GM12891 (cell line): ENCODE data around the gene VPS37B.

DNA sequence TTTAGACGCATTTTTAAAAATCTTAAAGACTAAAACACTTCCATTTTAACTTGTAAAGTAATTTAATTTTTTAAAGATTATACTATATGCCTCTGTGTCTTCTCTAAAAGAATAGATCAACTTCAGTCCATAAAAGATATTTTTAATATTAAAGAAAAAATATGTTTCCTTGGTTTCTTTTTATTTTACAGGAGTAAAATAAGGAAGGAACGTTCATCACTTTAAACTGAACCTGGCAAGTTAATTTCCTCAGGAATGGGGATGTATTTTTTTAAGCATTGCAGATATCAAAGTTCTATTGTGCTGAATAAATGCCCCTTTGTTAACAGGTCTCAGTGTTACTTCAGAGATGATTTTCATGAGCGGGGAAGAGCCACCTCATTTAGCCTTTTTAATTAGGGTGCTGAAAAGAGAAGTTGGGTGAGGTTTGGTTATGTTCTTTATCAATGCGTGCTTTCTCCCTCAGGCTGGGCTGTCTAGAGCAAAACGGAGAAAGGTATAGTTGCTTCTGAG lies 8.1 kb upstream of the HIP1R start:
- RRBS, result no CpG with 5 or more reads among the region's 5 CpGs

DNA sequence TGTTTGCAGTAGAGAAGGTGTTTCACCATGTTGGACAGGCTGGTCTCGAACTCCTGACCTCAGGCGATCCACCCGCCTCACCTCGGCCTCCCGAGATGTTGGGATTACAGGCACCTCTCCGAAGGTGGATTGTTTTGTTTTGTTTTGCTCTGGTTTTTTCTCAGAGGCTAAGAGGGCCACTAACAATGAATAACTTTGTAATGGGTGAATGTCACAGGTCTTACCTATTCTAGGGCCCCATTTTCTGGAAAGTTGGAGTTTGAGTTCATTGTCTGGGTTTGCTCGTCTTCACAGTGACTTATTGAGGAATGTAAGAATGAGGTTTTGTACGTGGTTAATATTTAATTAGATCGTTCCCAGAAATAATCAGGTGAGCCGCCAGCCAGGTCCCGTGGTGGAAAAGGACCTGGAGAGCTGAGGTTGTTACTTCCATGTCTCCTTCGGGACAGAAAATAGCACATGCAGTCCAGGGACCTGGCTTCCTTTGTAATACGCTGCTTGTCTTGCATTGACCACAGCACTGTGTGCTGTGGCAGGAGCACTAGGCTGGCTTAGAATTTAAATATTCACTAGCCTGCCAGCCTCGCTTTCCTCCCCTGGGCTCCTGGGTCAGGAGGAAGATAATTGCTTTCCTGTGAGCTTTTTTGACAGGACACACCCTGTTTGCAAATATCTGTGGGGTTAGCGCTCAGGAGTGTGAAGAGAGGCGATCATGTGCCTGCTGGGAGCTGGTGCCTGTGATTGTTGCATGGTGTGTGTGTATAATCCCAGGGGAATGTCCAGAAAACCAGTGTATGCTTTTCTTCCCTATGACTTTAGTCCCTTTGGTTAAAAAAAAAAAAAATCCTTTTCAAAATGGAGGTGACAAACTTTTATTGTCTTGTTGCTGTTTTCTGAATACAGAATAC lies 2.5 kb downstream of the HIP1R start:
- RRBS, result no CpG with 5 or more reads among the region's 16 CpGs

- RRBS, result no CpG with 5 or more reads among the region's 28 CpGs
Measured at GRCh38 chr12:122841504-122842604, 6.6 kb downstream of the HIP1R start.

GRCh38 chr12:122849374-122850224 lies 14.3 kb downstream of the HIP1R start:
- RRBS, result 87% methylated on average over 5 of the region's 32 CpGs

DNA sequence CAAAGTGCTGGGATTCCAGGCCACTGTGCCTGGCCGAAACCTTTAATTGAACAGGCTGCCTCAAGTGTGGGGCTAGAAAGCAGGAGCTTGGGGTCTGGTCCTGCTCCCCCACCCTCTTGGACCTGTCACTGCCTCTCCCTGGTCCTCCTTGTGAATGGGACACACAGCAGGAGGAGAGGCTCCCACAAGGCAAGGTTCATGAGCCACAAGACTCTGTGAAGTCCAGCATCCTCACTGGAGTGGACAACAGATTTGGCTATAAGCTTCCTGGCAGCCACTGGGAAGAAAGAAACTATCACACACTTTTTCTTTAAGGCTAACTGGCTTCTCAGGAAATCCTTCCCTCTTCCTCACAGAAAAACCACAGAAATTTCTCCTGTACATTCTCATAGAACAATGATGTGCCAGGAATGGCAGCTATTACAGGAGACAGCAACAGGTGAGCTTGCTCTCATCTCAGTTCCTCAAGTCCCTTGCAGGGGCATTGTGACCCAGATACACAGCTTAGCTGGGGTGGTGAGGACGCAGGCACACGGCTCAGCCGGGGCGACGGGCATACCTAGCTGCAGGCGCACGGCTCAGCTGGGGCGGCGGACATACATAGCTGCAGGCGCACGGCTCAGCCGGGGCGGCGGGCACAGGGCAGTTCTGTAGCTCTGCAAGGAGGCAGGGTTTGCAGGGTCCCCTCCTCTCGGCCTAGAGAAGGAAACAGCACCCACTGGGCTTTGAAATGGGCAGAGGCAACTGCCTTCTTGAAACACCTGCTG lies 29.1 kb downstream of the HIP1R start:
- RRBS, result 97% methylated on average over 9 of the region's 16 CpGs

DNA sequence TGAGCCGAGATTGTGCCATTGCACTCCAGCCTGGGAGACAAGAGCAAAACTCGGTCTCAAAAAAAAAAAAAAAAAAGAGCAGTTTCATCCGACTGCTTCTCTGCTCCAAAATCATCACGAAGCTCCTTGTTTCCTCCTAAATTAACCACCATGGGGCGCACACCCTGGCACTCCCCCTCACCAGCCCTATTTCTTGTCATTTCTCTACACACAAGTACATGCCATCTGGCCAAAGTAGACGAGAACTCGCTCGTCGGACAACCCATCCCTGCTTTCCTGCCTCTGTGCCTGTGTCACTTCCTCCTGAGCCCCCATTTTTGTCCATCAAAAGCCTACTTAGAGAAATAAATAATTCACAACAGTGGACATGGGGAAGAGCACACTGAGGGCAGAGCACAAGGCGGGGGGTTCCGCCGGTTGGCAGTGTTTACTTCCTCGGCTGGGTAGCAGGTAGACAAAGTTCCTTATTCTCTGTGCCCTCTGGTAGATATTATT lies 6.2 kb downstream of the VPS37B start:
- RRBS, result no CpG with 5 or more reads among the region's 13 CpGs

- RRBS, result no CpG with 5 or more reads among the region's 7 CpGs
Measured at GRCh38 chr12:122893362-122894109, 2.4 kb downstream of the VPS37B start.

DNA sequence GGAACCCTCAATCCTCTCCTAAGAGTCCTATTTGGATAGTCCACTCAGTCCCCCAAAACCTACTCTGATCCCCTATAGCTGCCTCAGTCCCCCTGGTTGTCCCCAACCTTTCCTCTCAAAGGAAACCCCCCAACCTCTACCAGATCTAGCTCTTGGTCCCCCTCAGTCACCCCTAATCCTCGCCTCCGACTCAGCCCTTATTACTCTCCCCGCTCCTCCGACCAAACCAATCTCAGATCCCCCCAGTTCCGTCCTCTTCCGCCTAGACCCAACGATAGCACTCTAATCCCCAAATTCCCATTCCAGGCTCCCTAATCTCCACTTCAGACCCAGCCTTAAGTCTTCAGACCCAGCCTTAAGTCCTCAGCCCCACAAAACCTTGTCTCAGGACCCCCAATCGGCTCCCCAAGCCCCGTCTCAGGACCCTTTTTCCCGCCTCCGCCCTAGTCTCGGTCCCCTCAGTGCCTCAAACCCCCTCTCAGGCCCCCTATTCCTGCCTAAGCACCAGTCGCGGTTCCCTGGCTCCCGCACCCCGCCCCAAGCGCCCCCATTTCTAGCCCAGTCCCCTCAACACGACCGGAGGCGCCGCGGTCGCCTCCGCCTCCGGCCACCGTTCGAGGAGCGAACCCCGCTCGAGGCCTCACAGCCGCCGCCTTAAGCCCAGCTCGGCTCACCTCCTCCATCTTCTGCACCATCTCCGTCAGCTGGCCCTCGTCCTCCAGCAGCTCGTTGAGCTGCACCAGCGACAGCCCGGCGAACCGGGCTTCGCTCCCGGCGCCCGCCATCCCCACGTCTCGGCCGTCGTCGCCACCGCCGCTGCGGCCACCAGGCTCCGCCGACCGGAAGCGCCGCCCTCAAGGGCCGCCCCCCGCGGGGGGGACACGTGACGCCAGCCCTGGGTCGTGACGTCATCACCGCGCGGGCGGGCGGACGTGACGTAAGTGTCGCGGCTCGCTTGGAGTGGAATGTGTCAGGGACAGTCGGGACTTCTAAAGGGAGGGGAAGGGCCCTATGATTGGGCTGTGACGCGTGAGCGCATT lies at the start of gene VPS37B:
Gene VPS37B, minus strand, starts transcription at position 847 of the 1,040 bp plus-strand sequence.
- RRBS, result 2% methylated on average over 14 of the region's 78 CpGs

DNA sequence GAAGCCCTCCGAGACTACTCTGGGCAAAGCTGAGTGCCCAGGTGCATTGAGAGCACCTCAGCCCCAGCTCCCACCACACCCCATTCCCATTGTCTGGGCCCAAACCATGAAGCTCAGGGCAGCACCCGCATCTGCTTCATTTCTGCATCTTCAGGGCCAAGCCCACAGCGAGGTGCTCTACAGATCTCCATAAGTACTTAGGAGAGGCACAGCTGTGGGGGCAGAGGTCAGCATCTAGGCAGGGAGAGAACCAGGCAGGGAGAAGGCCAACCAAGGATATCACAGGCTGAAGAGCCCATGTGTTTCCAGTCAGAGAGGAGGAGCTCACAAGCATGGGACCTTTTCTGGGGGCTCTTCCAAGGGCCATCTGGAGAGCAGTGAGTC lies 78.4 kb downstream of the ARL6IP4 start:
- RRBS, result no CpG with 5 or more reads among the region's 3 CpGs

GRCh38 chr12:123071020-123071859 lies 79.7 kb downstream of the PITPNM2 start:
- RRBS, result 13% methylated on average over 1 of the region's 16 CpGs

GRCh38 chr12:123094601-123095102 lies 56.2 kb downstream of the PITPNM2 start:
- RRBS, result no CpG with 5 or more reads among the region's 13 CpGs

DNA sequence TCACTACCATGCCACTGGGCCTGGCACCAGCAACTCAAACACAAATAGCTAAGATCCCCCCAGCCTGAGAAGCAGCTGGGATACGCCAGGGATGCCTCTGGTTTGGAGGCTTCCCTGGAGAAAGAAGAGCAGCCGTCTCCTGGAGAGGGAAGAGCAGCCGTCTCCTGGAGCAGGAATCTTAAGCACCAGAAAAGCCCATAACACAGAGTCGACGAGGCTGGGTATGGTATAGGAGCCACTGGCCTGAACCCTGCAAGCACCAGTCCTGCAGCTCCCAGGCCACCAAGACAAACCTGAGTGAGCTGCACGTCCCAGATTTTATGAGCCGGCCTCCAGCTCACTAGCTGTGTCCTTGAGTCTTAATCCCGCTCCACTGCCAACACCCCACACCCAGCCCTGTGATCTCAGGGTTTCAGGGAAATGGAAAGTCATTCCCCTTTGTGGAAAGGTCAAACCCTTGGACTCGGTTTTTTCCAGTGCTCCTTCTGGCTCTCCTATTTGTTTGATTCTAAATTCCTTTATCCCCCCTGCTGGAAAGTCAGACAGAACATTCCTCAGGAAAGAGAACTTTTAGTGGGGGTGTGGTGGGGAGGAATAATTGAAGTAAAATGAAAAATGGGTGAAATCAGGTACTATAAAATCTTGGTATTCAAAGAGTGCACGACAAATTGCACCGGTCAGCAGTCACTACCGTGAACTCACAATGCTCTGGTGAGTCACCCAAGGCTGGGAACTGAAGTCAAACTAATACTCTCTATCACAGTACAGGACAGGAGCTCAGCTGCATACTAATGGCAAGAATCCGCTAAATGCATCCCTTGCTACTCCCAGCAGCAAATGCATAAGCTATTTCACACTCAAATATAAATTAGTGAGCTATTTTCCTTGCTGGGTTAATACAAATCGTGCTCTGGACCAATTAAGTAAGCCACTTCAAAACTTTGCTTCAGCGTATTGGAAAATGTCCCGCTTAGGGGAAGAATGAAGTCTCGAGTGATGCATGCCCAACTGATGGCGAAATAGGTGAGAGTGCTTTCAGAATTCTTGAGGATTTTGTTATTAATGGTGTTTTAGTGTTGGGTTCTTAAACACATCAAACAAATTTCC lies 9.1 kb downstream of the PITPNM2 start:
- RRBS, result no CpG with 5 or more reads among the region's 18 CpGs

- RRBS, result no CpG with 5 or more reads among the region's 5 CpGs
Measured at GRCh38 chr12:123152470-123153320, 1.8 kb upstream of the PITPNM2 start.

GRCh38 chr12:123231826-123232425 lies 1.0 kb downstream of the MPHOSPH9 start:
- RRBS, result no CpG with 5 or more reads among the region's 5 CpGs

DNA sequence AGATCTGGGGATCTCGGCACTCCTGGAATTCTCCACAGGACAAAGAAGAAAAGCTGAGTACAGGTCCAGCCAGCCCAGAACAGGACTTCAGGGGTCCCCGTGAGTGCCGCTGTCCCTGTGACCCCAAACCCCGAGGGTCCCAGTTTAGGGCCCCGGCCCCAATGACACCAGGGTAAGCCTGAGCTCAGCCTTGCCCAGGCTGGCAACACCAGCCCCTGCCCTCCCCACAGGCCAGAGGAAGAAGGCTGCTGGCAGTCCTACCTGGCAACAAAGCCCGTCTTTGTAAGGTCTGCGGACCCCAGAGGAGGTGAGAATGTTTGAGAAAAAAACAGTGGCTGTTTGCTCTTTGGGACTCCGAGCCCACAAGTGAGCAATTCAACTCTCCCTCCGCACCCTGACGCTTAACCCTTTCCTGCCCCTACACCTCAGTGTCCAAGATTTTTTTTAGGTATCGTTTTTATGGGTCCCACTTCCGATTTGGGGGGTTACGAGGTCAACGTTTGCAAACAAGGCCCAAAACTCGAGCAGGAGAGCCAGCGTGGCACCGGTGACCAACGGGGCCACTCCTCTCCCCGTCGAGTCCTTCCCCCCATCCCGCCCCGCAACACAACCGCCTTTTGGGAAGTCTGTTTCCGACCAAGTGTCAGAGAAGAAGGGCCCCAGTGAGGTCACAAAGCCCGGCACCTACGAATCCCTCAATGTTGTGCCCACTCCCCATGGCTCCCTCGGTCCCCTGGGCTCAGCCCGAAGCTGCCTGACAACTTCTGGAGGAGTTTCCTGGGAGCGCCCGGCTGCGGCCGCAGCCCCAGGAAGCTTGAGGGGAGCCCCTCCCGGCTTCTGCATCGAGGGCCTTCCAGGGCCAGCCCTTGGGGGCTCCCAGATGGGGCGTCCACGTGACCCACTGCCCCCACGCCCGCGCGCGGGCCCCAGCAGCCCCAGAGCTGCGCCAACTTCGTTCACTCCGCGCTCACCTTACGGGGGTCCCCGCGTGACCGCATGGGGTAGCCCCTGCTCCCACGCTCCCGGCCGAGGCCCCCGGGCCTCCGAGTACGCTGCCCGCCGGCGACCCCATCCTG lies 1.4 kb downstream of the CDK2AP1 start:
- RRBS, result 7% methylated on average over 4 of the region's 58 CpGs

DNA sequence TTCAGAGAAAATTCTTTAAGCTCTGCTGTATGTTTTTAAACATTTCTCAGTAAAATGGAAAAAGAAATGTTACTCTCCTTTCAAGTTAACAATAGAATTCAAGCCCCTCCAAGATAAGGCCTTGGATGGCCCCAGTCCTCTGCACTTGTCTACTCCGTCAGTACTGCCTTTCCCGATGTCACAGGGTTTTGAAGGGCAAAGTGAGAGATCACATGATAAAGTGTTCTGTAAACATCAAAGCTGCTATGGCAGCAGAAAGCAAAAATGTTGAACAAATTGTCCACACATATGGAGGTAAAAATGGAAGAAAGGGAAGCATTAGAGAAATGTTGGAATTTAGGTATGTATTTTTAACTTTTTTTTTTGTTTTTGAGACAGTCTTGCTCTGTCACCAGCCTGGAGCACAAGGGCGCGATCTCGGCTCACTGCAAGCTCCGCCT lies 33.5 kb upstream of the CDK2AP1 start:
- RRBS, result no CpG with 5 or more reads among the region's 6 CpGs

- RRBS, result no CpG with 5 or more reads among the region's 6 CpGs
Measured at GRCh38 chr12:123403282-123403750, 19.4 kb downstream of the KMT5A start.

- RRBS, result no CpG with 5 or more reads among the region's 16 CpGs
Measured at GRCh38 chr12:123479252-123479959, 21.5 kb downstream of the SNRNP35 start.

DNA sequence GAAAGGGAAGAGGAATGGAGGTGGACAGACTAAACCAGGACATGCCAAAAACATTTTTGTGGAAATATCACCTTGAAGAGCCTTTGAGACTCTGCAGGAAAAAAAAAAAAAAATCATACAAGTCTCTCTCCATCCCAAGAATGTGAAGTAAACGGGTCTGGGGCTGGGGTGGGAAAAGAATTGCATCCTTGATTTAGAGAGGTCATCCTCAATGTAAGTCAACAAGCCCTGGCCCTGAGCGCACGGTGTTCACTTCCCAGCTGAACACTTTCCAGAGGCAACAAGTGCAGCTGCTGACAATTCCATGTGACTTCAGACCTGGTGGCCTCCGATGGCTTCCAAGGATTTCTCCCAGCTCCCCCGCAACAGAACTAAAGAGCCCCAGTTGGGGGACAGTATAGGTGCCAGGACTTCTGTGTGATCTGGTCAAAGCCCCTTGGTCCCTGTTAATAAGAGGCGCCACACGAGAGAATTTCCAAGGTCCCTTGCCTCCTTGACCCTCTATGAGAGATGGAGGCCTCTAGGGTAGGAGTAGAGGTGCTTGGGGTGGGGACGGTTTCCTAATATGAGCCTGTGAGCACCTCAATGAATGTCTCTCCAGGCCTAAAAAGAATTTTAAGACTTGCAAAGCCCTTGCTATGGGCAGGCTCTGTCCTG lies 2.4 kb downstream of the RILPL1 start:
- RRBS, result no CpG with 5 or more reads among the region's 8 CpGs

DNA sequence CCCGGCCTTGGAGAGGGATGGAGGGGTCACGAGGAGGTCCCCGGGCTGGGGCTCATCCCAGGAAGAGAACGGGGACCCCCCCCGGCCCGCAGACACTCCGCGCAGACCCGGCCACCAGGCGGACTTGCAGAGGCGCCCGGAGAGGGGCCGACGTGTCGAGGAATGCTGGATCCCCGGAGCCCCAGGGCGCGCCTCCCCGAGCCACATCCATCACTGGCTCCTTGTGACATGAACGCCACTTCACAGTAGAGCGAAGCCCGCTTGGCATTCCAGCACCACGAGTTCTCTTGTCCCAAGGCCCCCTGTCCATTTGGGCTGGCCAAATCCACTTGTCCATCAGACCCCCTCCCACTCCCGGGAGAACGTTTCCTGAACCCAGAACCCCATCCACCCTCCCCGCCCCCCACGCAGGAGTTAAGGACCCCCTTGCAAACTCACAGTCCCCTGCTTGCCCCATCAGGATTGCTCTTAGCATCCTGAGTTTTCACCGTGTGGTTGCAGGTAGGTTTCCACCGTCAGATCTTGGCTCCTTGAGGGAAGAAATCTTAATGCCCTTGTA lies 809 bp upstream of the RILPL1 start:
- RRBS, result no CpG with 5 or more reads among the region's 29 CpGs